Frontal cortex (tissue), 2 donors: ENCODE results near the gene CEACAM21.

DNA sequence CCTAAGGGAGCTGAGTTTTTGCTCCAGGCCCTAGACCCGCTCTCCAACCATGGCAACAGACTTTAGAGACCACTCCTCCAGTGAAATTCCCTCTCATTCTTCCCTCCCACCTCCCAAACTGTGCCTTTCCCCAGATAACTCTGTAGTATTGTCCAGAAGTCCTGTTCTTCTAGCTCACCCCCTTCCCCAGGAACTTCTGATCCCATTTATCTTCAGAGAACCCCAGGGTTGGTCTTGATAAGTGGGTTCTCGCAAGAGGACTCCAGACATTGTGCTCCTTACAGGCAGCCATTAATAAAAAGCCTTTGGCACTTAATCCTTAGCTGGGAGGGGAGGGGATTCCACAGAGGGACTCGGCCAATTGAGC lies 1.8 kb downstream of the LTBP4 start:
- RAMPAGE, long total RNA, result no peak

GRCh38 chr19:40622202-40622767 lies 21.1 kb downstream of the LTBP4 start:
- RAMPAGE, long total RNA, result no peak

DNA sequence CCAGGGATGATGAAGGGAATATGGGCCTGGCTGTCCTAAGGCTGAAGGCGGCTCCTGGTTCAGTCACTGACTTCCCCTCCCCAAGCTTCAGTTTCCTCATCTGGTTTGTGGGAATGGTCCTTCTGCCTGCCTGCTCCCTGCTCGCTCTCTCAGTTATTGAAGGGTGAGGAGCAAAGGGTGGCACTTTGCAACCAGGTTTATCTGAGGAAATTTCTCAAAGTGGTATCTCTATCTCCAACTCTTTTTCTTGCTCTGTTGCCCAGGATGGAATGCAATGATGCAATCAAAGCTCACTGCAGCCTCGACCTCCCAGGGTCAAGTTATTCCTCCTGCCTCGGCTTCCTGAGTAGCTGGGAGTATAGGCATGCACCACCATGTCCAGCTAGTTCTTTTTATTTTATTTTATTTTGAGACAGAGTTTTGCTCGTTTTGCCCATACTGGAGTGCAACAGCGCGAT lies 5.0 kb downstream of the ACTMAP start:
- RAMPAGE, long total RNA, result no peak

GRCh38 chr19:40771196-40771395 lies 4.2 kb upstream of the MIA start:
- RAMPAGE, long total RNA, result no peak

GRCh38 chr19:40804451-40804884 lies 5.5 kb downstream of the EGLN2 start:
- RAMPAGE, long total RNA, result no peak

- RAMPAGE, long total RNA, result no peak
These were observed 9.2 kb downstream of the EGLN2 start for GRCh38 chr19:40808093-40808769.

DNA sequence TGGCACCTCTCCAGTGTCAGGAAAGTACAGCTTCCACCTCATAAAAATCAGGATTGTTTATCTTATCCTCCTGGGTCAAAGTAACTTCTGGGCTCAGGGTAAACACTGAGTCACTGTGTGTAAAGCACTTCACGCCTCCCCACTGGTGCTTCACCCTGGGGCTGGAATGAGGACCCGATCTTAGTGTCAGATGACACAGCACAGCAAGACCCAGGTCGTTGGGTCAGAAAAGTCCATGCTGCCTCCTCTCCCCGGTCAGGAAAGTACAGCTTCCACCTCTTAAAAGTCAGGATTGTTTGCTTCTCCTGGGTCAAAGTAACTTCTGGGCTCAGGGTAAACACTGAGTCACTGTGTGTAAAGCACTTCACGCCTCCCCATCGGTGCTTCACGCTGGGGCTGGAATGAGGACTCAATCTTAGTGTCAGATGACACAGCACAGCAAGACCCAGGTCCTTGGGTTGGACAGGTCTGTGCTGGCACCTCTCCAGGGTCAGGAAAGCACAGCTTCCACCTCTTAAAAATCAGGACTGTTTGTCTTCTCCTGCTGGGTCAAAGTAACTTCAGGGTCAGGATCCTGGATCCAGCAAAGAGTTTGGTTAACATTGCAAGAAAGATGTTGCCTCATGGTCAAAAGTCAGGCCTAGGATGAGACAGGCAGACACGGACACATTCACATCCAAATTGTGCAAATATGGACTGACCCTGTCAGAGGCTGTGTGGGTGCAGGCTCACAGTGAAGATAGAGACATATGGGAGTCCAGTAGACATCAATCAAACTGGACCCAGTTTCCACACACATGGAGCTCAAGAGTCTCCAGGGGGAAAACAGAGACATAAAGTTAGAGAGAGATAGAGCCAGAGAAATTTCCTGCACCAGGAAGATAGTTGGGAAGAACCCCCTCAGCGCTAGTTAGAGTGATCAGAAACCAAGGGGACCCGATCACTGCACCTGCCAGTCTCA lies 39.3 kb upstream of the CYP2A7 start:
- RAMPAGE, long total RNA, result no peak

DNA sequence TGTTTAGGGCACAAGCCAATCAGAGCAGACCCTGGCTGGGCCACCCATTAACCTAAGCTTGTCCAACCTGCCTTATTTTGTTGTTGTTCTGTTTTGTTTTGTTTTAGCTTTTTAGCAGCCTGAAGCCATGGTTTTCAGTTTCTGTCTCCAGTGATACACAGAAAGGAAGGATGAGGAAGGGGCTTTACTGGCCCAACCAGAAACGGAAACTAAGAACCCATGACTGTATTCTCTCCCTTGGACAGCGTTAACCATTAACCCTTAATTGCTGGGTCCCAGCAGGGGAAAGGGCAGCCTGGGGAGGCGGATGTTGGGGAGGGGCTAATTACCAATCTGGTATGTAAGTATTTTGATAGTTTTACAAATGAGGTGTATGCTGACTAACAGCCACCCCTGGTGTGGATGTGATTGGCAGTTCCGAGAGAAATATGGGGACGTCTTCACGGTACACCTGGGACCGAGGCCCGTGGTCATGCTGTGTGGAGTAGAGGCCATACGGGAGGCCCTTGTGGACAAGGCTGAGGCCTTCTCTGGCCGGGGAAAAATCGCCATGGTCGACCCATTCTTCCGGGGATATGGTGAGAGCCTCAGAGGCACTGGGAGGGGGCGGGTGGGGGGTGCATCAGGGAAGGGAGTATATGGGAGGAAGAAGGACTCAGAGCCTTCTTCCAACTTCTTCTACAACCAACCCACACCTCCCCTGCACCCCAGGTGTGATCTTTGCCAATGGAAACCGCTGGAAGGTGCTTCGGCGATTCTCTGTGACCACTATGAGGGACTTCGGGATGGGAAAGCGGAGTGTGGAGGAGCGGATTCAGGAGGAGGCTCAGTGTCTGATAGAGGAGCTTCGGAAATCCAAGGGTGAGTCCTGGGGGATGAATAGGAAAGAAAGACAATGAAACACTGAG lies 12.8 kb downstream of the CYP2B6 start:
- RAMPAGE, long total RNA, result no peak

- RAMPAGE, long total RNA, result no peak
These were observed 18.7 kb downstream of the CYP2B6 start for GRCh38 chr19:41009568-41010367.

- RAMPAGE, long total RNA, result no peak
These were observed 25.4 kb upstream of the CYP2S1 start for GRCh38 chr19:41167500-41168086.

- RAMPAGE, long total RNA, result no peak
These were observed 6.2 kb upstream of the CCDC97 start for GRCh38 chr19:41303423-41304471.

DNA sequence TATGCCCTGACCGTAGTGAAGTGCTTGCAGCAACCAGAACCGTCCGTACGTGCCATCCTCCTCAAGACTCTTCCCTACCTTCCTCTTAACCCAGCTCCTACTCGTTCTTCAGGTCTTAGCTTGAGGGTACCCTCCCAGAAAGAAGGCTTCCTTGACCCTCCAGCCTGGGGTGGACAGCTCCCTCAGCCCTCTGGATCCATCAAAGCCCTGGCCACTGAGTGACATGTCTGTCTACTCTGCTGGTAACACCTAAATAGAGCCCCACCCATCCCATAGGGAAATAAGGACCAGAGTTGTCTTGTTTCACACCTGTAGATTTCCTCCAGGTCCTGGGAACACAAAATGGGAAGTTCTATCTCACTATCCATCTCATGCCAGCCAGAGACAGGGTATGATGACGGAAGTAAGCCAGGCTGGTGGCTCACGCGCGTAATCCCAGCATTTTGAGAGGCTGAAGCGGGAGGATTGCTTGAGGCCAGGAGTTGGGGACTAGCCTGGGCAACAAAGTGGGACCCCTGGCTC lies 765 bp upstream of the CCDC97 start:
- RAMPAGE, long total RNA, result no peak

- RAMPAGE, long total RNA, result no peak
These were observed 9.6 kb downstream of the CCDC97 start for GRCh38 chr19:41319177-41320276.

GRCh38 chr19:41324394-41324639 lies 14.3 kb downstream of the CCDC97 start:
- RAMPAGE, long total RNA, result no peak

DNA sequence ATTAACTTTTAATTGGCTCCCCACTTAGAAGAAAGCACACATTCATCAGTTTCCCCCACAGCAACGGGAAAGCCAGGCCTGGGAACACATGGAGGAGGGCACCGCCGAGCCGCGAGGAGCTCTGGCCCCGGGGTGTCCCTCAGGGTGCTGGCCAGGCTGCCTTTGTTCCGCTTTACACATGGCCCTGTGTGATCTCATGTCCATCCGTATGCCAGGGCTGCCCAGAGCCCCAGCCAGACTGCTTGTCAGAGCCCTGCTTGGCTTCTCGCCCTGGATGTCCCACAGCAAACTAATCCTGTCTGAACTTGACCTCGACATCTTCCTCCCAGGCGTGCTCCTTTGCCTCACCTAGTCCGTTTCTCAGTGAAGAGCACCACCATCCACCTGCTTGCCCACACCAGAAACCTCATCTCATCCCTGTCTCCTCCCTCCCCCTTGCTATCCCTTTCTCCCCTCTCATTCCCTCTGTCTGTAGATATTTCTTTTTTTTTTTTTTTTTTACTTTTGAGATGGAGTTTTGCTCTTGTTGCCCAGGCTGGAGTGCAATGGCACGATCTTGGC lies 14.4 kb downstream of the BCKDHA start:
- RAMPAGE, long total RNA, result no peak

DNA sequence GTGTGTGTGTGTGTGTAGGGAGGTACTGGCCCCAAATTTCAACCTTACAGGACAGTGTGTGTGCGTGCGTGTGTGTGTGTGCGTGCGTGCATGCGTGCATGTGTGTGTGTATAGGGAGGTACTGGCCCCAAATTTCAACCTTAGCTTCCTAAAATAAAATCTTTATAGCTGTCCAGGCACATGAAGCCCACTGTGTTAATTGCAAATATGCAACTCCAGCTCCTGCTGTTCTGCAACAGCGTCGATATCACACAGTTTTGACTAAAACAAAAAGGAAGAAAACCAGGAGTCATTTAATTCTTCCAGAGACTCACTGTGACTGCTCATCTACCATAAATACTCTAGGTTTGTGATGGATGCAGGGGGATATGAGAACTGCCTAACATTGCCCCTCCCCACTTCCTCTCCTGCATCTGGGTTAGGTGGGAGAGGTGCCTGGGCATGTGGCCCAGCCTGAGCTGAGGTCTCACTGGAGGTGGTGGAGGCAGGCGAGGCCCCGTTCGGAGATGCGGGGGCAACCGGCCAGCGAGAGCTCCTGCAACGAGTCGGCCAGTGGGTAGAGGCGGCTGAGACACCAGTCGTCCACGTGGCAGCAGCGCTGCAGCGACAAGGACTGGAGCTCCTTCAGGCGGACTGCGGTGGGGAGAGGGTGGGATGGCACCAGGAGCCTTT lies 5.8 kb upstream of the B3GNT8 start:
- RAMPAGE, long total RNA, result no peak

DNA sequence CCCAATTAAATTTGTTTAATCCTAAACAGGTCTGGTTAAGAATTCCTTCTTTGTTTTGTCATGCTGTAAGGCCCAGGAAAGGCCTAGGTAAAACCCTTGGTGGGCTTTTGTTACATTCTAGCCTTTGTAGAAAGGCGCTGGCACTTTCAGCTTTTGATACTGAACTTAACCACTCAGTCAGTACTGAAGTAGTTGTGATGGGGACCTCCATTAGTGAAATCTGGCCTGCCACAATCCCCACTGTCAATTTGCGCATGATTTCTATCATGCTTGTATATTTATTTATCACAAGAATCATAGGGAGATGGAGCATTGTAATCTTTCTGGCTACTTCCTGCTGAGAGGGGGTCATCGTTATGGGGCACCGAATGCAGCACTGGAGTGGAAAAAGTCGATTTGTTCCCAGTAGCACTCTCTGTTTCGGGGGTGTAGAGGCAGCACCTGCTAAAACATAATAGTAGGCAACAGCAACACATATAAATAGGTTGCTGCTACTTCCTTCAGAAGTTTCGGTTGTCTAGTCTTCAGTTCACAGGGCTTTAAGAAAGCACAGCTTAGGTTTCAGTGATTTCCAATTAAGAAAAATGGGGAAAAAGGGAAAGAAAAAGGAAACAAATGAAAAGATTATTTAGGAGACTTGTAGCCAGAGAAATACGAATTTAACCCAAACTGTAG lies 23.5 kb upstream of the CEACAM21 start:
- RAMPAGE, long total RNA, result no peak

DNA sequence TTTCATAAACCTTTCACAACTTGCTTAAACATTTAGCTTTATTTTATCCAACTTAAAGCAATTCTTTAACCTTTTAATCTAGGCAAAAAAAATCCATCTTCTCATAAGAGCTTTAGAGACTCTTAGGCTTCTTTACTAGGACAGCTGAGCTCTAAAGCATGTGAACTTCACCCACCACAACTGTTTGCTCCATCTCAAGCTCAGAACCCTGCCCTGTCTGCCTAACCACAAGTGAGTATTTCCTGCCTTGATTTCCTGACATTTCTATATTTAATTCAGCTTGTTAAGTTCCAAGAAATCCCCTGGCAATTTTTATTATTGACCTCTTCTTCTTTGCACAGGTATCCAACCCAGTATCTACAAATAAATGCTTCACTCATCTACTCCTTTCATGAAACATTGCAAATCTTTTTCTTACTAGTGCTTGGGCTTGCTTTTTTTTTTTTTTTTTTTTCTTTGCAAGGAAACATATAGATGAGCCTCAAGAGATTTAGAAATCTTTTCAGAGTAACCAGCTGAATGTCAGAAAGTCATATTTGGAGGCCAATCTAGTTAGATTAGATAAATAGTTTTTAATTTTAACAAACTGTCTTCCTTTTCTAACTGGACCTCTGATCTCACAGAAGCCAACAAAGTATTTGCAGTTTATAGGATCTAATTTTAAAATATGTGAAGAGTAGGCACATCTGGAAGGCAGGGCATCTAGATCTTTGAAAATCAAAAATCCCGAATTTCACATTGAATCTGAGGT lies 20.9 kb upstream of the CEACAM21 start:
- RAMPAGE, long total RNA, result no peak

GRCh38 chr19:41575846-41576289 lies at the start of gene CEACAM21:
TSS of gene CEACAM21 (plus strand) at chr19:41576166.
- RAMPAGE, long total RNA, result no peak

DNA sequence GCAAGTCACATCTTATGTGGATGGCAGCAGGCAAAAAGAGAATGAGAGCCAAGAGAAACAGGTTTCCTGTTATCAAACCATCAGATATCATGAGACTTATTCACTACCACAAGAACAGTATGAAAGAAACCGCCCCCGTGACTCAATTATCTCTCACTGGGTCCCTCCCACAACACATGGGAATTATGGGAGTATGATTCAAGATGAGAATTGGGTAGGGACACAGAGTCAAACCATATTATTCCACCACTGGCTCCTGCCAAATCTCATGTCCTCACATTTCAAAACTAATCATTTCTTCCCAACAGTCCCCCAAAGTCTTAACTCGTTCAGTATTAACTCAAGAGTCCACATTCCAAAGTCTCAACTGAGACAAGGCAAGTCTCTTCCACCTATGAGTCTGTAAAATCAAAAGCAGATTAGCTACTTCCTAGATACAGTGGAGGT lies 24.8 kb downstream of the CEACAM7 start:
- RAMPAGE, long total RNA, result no peak